Heart right ventricle (tissue), 2 donors: ENCODE data around the gene HBP1.

DNA sequence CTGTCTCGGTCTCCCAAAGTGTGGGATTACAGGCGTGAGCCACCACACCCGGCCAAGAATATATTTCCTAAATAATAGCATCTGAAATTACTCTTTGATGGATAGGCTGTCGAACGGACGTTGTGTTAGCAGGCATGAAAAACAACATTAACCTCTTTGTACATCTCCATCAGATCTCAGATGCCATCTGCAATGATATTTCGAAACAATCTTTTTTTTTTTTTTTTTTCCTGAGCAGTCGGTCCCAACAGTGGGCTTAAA, 25.2 kb downstream of the NAMPT start:
- PRO-cap, 2 experiments = no peak in any of the 2 experiments

GRCh38 chr7:106260522-106261486, 24.0 kb downstream of the NAMPT start:
- PRO-cap, 2 experiments = no peak in any of the 2 experiments

DNA sequence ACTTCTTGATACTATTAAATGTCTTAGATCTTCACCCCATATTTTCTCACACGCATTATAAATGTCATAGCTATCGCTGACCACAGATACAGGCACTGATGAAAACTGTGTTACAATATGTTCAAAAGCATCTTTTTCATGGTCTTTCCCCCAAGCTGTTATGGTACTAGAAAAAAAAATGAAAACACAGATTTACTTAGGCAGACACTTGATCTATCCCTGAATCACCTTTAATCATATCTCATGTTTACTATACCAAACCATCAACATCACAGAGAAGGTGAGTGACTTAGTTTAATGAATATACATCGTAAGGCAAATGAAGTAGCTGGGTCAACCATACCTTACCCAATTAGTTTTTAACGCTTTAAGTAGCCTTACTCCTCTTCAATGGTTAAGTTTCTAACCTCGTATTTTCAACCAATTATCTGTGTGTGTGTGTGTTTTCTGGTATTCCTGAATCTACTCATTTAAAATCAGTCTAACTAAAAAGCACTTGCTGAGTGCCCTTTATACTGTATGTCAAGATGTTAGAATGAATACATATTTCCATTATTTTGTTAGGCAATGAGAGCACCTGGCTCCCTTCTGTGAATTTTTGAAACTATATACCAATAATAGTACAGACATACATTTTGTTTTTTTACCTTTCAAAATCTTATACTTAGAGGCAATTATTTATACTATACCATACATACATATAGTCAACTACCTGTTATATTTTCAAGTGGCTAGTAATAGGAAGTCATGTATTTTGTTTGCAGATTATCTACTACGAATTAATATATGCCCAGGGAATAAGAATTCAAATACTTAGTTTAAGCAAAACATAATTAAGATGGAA, 21.1 kb downstream of the NAMPT start:
- PRO-cap, 2 experiments = no peak in any of the 2 experiments

DNA sequence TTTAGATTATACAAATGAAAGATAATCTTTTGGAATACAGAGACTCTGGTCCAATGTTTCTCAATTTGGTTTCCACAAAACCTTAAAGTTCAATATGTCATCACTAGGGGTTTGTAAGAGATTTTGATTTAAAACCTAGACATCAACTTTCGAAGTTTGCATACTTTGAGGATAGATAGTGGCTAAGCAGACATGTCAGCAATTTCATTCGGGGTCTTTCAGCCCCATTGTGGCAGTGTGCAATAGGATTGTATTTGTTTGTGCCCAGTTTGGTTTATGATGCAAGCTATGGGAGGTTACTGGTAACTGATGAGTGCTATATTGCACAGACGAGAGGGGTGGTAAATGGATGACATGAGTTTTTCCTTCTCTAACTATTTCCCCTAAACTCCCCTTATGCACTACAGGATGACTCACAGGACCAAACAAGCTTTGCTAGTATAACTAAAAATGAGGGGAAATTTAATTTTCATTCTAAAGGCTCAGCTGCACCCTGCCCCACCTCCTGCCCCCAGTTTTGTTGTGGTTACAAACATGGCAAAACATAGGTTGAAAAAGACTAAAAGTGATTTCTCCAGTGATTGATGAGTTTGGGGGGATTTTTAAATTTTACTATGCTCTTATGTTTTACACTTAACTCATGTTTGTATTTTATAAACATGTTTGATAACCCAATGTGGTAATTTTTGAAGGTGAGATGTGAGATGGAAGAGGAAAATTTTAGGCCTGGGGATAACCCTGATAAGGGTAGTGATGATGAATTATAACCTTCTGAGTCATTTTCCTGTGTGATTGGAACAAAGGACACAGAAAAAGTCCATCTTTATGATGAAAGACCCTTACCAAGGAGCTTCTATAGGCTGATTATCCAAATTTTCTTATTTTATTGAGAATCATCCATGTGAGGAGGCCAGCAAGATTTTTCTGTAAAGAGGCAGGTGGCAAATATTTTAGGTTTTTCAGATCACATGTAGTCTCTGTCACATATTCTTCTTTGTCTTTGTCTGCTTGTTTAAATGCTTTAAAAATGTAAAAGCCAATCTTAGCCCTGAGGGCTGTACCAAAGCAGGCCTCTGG, 60.8 kb upstream of the NAMPT start:
- PRO-cap, 2 experiments = no peak in any of the 2 experiments

GRCh38 chr7:106415358-106415825, 130.6 kb upstream of the NAMPT start:
- PRO-cap, 2 experiments = no peak in any of the 2 experiments

DNA sequence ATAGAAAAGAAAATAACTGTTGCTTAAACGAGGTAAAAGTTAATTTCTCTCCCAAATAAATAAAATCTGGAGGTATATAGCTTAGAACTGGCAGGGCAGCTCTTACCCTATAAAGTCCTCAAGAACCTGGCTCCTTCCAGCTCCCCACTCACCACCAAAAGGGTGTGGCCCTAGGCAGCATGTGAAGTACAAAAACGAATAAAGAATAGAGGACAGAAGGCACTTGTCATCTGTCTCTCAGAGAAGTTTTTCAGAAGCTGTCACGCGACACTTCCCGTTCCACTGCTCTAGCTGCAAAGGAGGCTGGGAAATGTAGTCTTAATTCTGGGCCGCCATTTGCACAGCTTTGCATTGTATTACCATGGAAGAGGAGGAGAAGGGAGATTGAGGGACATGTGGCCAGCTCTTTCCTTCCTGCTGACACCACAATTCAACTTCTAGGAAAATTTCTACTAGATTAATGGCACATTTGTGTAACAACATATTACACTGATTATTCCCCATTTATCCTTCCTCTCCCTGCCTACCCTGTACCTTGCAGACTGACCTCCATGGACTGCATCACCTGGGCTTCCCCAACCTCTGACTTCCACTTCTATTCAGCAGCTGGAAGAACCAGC, 62.2 kb downstream of the CCDC71L start:
- PRO-cap, 2 experiments = no peak in any of the 2 experiments

GRCh38 chr7:106661365-106661607, 328 bp upstream of the CCDC71L start:
- PRO-cap, 2 experiments = no peak in any of the 2 experiments

DNA sequence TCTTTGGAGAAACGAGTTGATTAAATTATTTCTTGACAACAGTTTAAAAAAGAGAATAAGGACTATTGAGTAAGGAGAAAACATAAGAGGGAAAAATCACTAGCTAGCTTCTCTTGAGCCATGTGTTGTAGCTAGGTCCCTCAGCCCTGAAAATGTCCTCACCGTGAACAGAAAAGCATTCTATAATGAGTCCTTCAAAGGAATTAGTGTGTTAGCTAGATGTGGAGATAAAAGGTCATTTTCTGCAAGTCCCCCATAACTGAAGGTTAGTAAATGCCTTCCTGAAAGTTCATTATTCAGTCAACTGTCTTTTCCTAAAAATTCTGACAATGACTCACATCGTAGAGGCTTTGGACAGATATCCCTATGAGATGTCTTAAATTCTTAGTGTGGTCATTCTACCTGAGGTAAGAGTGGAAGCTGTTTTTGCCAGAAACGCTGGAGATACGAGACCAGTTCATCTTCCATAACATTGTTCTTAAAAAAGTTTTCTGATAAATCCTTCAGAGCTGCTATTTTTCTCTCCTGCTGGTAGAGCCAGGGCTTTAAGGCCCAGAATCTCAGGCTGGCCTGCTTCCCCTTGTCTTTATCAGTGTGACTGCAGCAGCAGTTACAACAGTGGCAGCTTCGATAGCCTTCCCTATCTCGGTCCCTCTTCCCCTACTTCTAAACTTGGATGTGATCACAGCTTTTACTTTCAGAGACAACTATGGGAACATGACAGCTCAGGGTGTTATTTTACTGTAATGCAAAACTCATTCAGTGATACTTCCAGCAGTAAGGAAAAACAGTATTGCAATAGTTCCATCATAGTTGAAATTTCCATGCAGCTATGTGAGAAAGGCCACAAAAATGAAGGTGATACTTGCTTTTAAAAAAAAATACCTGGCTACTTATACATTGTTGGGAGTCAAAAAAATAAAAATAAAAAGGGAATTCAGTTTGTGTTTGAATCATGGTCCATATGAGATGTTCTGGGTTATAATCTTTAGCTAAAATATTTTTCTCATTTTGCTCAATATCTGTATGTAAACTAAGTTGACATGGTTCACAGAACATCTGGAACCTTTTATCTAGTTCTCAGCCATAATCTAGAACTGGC, 37.2 kb upstream of the PRKAR2B start:
- PRO-cap, 2 experiments = no peak in any of the 2 experiments

DNA sequence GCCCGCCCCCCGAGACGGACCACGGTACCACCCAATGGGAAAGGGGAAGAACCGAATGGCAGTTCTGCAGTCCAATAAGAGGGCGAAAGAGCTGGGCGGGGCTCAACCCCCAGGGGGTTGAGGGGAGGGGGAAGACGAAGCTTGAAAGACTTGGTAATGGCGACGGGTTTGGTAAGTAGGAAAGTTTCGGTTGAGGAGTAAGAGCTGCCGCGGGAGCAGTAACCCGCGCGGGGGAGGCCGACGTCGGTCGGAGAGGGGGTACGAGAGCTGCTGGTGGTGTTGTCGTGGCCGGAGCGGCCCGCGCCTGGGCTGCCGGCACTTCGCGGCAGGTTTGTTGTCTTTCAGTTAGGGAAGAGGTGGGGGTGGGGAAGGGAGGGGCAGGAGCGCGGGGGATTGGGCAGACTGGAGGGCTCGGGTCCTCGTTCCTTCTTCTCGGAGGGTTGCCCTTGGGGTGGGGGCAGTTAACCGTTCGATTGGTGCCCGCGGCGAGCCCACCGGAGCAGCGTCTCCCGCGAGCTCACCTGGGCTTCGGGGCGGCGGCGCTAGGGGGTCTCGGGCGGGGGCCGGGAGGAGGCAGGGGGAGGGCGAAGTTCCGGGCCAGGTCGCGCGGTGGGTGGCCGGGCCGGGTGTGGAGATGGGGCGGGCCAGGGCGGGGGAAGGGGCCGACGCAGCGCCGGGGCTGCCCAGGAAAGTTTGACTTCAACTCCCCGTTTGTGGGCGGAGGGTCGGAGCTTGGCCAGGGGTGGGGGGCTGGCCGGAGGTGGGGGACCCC, at the start of gene HBP1:
Gene HBP1, plus strand, starts transcription at position 147 of the 772 bp plus-strand sequence.
- PRO-cap, 2 experiments = peak in 2 of 2 experiments; most common plus-strand start position 147 of the sequence (in 1)

DNA sequence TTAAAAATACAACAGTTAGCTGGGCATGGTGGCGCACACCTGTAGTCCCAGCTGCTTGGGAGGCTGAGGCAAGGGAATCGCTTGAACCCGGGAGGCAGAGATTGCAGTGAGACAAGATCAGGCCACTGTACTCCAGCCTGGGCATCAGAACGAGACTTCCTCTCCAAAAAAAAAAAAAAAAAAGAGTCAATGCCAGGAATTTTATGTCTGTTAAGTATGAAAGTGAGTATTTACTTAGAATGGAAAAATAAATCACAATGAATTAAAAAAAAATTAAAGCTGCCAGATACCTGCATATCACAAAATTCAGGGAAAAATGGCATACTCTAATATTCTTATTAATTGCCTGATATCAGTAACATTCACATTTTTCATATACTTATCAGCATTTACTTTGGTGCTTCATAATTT, 2.9 kb downstream of the HBP1 start:
- PRO-cap, 2 experiments = no peak in any of the 2 experiments

DNA sequence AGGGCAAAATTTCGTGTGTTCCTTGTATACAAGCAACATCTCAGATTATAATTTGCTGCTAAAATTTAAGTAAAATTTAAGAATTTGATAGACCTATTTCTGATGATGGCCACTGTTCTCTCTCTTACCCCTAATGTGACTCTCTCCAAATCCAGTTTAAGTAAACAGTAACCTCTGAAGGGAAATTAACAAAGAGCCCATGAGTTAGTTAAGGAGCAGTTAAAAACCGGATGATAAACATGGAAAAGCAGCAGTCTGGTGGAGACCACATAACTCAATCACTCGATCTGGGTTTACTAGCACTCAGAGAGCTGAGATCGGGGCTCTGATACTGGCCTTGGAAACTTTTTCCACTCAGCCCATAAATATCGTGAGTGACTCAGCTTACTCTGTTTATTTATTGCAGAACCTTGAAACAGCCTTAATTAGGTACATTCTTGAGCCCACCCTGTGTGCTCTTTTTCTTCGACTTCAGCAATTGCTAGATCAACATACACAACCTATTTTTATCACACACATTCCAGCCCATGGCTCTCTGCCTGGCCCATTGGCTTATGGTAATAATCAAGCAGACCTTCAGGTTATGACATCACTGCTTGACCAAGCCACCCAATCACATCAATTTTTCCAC, 82.3 kb upstream of the GPR22 start:
- PRO-cap, 2 experiments = no peak in any of the 2 experiments

GRCh38 chr7:107579633-107579934, 462 bp upstream of the BCAP29 start:
- PRO-cap, 2 experiments = peak in 1 of 2 experiments; most common plus-strand start chr7:107579801 (in 1)

DNA sequence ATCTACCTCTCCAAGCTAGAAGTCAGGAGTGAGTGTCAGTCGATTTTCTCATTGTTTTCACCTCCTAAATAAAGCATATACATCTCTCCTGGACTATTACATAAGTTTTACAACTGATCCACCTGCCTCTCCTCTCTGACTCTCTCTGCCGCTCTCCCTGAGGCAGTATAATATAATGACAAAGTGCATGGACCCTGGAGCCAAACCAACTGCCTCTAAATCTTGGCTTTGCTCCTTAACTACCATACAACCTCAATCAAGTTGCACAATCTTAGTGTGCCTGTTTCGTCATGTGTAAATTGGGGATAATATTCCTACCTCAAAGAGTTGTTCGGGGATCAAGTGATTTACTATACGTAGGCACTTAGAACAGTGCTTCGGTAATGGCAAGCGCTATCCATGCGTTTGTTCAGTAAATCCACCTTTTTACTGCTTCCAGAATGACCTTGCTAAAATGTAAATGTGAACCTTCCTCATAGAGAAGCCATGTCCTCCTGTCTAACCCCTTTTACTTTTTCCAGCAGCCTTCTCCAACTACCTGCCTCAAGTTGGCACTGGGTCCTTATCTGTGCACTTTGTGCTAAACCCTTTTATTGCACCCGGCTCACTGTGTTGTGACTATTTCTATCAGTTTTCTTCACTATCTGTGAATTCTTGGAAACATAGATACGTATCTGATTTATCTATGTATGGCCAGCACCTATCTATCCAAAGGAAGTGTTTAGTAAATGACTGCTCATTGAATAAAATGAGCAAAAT, 30.6 kb upstream of the DLD start:
- PRO-cap, 2 experiments = no peak in any of the 2 experiments

DNA sequence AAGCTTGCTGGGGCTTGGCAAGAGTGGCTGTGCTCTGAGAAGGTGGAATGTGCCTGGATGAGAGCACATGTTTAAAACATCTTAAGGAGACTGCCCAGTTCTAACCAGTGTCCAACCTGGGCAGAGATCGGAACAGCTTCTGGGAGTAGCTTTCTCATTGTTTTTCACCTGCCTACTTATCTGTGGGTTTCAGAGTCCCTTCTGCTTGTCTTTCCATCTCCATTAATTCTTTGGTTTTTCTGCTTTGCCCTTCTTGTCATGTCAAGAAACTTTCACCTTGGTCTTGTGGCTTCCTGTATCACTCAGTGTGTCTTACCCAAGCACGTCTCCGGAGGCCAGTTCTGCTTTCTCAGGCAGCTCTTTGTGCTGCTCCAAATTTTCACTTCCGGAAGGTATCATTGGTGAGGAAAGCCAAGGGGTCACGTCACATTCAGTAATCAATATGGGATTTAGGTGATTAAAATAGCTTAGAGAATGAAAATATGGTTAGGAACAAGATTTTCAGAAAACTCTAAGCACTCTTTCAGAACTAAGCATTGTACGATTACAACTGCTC, 5.4 kb upstream of the LAMB4 start:
- PRO-cap, 2 experiments = no peak in any of the 2 experiments

DNA sequence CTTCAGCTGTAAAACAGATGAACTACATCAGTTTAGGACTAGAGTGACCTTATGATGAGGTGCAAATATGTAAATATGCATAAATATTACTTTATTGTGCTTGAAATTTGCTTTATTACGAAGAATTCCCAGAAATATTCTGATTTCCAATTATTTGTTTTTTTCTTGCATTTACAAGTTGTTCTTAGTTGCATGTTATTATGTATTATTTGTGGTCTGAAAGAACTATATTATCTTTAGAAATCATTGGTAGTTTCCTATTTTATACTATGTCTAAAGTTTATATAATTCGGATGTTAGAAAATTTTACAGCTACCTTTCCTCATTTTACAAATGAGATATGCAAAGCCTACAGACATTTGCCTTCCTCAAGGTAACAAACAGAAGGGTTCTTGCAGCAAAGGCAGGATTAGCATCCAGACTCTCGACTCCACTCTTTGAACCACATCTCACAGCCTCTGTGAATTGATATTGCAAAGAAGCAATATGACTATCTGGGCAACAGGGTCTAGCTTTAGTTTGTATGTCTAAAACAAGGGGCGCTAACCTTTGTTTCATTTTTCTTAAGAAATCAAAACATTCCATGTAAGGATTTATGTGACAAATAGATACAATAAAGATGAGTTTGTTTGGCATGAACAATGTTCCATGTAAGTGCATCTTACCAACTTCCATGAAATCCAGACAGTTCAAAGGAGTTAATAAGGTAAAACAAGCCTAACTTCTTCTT, 14.4 kb upstream of the NRCAM start:
- PRO-cap, 2 experiments = no peak in any of the 2 experiments

DNA sequence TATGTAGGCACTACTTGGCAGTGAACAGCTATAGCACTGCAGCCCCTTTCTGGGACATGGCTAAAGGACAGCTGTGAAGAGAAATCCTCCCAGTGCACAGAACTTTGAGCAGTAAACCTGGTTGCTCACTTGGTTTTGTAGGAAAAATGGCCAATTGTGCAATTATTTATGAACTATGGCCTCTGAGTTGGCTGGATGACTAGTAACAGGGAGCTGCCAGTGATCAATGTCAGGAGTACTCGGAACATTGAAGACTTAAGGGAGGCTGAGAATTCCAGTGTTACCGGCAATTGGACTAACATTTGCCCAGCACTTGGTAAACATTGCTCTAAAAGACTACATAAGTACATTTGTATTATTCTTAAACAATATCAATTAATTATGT, 1006.5 kb upstream of the LRRN3 start:
- PRO-cap, 2 experiments = no peak in any of the 2 experiments

GRCh38 chr7:111231364-111231995, 140.6 kb downstream of the LRRN3 start:
- PRO-cap, 2 experiments = no peak in any of the 2 experiments

- PRO-cap, 2 experiments = peak in 1 of 2 experiments; most common plus-strand start chr7:111523868 (in 1)
These were observed 38.6 kb downstream of the IMMP2L start for GRCh38 chr7:111523664-111524151.

- PRO-cap, 2 experiments = no peak in any of the 2 experiments
These were observed 5.3 kb downstream of the IMMP2L start for GRCh38 chr7:111556872-111557605.

GRCh38 chr7:111954427-111955158, 251.6 kb downstream of the DOCK4 start:
- PRO-cap, 2 experiments = no peak in any of the 2 experiments